Fibroblast of the aortic adventitia (primary cell): ENCODE measurements around a stretch of chr1.

DNA sequence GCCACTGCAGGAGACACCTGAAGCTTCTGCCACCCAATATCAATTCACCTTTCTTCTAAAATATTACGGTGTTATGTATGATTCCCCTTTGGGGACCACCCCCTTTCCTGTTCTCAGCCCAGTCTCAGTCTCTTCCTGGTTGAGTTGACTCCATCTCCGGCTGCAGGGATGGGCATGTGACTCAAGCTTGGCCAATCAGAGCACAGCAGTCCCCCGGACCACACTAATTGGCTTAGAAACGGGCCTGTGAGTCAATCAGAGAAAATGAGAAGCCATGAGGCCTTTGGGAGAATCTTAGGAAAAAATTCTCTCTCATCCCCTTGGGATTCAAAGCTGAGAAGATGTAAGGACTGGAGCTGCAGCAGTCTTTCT, 10.8 kb upstream of the FHAD1 start:
- CAGE, long polyA plus RNA, result no peak

- CAGE, long polyA plus RNA, result no peak
Measured at GRCh38 chr1:15336792-15337602, 72.7 kb upstream of the EFHD2 start.

- CAGE, long polyA plus RNA, result no peak
Measured at GRCh38 chr1:15384174-15384822, 25.4 kb upstream of the EFHD2 start.

- CAGE, long polyA plus RNA, result no peak
Measured at GRCh38 chr1:15424030-15424762, 14.0 kb upstream of the CTRC start.

GRCh38 chr1:15617927-15618677, 844 bp downstream of the DDI2 start:
- CAGE, long polyA plus RNA, result no peak

GRCh38 chr1:15680893-15681267, 3.2 kb upstream of the PLEKHM2 start:
- CAGE, long polyA plus RNA, result no peak

DNA sequence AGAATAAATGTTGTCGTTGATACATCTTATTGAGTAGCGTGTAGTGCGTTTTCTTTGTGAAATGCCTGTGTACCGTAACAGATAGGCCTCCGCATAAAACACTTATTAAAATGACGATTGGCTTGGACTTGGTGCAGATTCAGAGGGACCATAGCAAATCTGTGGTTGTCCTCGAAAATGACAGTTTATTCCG, 1.4 kb downstream of the SPEN start:
- CAGE, long polyA plus RNA, result no peak

- CAGE, long polyA plus RNA, result no peak
Measured at GRCh38 chr1:15941981-15942755, 33.7 kb downstream of the ZBTB17 start.

GRCh38 chr1:15964028-15964503, 11.8 kb downstream of the ZBTB17 start:
- CAGE, long polyA plus RNA, result no peak

- CAGE, long polyA plus RNA, result no peak
Measured at GRCh38 chr1:16091191-16091766, 17.8 kb upstream of the FAM131C start.

GRCh38 chr1:16163920-16164741, 8.3 kb upstream of the EPHA2 start:
- CAGE, long polyA plus RNA, result no peak

DNA sequence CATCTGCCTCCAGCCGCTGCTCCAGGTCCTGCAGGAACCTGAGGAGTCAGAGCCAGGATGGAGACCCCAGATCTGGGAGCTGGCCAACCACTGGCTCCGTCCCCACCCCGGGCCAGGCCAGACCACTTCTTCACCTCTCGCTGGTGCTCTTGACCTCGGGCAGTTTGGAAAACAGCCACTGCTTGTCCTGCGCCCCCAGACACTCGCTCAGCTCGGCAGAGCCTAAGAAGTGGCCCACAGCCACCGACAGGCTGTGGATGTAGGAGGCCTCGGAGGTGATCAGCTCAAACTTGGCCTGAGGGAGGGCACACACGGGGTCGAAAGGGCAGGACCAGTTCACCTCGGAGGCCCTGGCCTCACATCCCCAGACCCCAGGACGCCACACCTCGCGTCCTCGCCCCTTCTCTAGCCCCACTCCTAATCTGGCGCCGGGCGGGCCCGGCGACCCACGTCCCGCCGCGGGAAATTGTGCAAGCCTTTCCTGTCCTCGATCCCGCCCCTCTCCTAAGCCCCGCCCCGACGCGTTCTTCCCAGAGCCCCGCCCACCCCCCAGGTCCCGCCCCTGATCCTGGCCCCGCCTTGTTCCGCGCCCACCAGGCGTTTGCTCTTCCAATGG, 6.3 kb downstream of the ARHGEF19 start:
- CAGE, long polyA plus RNA, result no peak

GRCh38 chr1:16334747-16335351, 17.4 kb downstream of the FBXO42 start:
- CAGE, long polyA plus RNA, result no peak

DNA sequence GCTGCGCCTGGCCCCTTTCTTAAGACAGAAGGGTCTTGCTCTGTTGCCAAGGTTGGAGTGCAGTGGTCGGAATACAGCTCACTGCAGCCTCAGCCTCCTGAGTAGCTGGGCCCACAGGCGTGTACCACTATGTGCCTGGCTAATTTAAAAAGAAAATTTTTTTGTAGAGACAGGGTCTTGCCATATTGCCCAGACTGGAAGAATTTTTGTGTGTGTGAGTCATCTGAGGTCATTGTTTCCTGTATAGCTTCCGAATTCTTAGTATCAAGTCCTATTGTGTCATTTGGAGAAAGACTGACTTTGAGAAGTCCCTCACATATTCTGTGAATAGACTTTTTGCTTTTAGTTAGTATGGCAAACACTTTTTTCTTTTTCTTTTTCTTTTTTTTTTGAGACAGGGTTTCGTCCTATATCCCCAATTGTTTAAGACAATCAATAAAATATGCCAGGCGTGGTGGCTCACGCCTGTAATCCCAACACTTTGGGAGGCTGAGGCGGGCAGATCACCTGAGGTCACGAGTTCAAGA, 4.8 kb downstream of the SZRD1 start:
- CAGE, long polyA plus RNA, result no peak

GRCh38 chr1:16400231-16400880, 33.3 kb downstream of the SZRD1 start:
- CAGE, long polyA plus RNA, result no peak

- CAGE, long polyA plus RNA, result no peak
Measured at GRCh38 chr1:16440890-16441568, 505 bp downstream of the NECAP2 start.

DNA sequence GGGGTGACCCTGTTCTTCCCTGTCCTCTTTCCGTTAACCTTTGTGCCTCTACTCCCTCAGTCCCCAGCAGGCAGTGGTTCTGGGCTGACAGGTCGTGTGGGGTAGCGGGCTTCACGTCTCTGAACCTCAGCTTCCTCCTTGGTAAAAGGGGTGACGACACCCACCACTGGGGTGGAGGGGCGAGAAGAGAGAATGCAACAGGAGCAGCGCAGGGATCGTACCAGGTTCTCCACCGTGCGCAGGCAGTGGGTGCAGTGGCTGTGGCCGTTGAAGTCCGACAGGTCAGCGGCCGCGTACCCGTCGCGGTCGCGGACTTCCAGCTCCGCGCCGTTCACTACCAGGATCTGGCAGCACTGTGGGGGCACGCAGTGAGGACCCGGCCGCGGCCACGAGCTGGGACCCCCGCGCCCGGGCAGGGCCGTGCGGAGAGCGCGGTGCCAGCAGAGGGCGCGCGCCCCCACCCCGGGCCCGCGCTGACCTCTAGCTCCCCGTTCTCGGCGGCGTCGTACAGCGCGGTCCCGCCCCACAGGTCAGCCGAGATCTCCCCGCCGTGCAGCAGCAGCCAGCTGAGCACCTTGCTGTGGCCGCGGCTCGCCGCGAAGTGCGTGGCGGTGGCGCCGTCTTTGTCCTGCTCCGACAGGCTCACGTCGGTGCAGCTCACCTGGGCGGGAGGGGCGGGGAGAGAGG, 214.5 kb upstream of the CROCC start:
- CAGE, long polyA plus RNA, result no peak

GRCh38 chr1:16979206-16979595, 1.2 kb downstream of the MFAP2 start:
- CAGE, long polyA plus RNA, result no peak

- CAGE, long polyA plus RNA, result no peak
Measured at GRCh38 chr1:16980991-16981345, 548 bp upstream of the MFAP2 start.

DNA sequence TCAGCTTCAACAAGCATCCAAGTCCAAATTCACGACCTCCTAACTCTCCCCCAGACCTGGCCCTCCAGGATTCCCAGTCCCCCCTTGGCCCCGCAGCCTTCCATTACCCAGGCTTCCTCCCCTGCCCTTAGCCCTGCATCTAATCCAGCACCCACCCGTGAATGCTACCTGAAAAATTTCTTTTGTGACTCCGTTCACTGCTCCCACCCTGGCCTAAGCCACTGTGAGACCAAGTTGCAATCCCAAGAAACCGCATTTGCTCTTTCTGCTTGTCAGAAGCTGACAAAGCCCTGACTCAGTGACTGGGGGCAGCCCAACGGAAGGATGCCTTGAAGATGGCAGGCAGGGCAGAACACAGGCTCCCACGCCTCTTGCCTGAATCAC, 918 bp upstream of the MFAP2 start:
- CAGE, long polyA plus RNA, result no peak